ENCODE data around the genes DAB1 and TACSTD2.

GRCh38 chr1:55575927-55576522 is 360.9 kb upstream of the USP24 start:
- PRO-cap: no peak

DNA sequence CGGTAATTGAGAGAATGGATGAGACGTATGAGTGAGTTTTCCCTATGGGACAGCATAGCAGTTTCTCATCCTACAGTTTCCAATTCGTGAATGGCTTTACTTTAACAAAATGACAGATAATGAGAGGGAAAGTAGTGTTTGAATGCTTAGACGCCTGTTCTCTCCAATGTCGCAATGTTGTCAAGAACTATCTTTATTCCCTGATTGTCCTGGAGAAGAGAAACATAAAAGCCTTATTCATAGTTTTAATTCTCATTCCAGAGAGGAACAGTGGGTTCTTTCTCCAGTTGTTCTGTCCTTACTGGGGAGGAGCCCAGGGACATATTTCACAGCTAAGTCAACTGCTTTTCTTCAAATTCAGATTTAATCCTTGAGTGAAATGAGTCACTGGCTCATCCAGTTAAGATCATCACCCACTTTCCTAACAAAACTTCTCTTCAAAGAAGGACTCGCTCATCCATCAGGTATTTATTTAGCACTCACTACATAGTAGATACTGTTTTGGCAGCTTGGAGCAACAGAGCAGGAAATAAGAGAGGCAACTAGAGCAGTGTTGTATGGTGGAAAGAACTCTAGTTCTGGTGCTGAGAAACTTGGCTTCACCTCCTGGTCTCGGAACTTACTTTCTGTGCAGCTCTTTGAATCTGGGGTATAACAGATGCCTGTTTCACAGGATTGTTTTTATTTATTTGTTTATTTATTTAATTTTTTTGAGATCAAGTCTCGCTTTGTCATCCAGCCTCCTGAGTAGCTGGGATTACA is 365.7 kb upstream of the USP24 start:
- PRO-cap: no peak

DNA sequence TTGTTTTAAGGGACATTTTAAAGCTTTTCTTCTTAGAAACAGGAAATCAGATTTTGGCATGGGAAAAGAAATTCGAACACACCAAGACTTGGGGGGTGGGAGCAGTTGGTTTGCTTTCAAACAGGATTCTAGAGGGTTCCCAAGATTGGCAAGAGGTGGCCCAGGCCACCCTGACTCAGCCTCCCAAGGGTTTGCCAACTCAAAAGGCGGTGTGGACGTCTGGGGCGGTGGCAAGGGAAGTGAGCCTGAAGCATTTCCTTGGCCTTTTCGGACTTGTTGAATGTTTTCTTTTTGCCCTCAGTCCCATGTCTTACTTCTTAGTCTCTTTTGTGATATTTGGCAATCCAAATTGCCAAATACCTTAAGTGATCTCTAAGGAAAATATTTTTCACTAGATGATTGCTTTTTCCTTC is 374.4 kb upstream of the USP24 start:
- PRO-cap: no peak

DNA sequence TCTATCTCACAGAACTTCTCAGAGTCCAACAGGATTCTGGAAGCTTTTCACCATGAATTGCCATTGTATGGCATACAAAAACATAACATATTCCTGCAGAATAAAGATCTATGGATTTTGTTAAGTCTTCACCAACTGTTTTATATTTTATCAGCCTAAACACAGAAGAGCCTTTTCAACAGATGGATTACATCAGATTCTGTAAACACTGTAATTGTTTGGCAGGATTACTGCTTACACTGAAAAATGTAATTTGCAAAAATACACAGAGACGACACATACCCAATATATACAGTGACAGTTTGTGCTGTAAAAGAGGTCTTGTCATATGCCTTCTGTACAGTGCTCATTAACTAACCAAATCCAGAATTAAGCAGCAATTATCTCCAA is 618.2 kb upstream of the USP24 start:
- PRO-cap: no peak

GRCh38 chr1:56419553-56420246 is 159.7 kb downstream of the PLPP3 start:
- PRO-cap: no peak

- PRO-cap: bidirectional peak, plus-strand start at chr1:56457060, minus-strand start at chr1:56456962
These were observed 122.6 kb downstream of the PLPP3 start for GRCh38 chr1:56456588-56457330.

GRCh38 chr1:56483101-56483587 is 96.2 kb downstream of the PLPP3 start:
- PRO-cap: no peak

DNA sequence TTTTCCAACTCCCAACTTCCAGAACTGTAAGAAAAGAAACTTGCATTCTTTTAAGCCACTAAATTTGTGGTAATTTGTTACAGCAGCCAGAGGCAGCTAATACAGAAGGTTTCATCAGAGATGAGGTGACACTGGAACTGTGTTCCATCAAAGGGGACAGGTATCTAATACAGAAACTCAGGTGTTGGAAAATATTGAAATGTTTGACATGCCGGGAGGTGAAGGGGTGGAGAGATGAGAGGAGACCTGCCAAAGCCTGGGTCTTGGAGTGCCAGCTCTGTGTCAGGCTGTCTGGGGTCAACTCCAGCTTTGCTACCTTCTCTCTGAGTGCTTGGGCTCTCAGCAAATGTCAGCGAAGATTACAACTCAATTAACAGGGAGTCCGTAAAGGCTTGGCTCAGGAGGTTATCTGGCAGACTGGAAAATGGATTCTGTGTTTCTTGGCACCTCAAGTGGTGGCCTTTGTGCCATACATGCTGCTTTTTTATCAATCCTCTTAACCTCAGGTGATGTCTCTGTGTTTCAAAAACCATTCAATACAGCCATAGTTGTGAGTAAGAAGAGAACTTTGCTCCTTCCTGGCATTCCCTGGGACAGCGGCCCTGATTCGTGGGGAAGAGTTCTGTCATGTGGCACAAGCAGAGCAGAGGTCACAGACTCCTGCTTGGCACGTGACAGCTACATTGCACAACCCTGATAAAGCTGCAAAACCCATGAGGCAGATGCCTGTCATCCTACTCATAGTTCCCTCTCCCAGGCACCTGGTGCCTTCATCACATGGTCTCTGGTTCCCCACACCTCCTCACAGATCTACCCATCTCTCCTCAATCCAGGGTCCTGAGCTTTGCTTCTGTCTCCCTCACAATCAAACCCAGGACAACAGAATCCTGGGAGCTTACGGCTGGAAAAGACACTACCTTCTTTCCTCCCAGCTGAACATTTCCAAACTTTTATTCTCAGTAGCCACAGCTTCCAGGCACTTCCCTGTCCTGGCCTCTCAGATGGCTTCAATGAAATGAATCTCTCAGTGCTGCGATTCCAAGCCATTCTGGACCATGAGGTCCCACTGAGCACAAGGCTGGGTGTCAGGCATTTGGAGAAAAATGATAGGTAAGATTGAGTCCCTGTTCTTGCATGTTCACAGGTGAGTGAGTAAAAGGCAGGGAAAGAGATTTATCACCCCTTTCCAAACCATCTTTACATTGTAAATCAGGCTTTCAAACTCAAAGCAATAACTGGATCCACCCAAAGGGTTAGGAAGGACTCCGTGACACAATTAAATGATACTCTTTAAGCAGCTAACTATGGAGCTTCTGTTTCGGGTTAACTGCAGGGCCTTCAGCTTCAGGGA is 70.9 kb downstream of the PLPP3 start:
- PRO-cap: no peak

GRCh38 chr1:56519057-56519553 is 60.3 kb downstream of the PLPP3 start:
- PRO-cap: no peak

DNA sequence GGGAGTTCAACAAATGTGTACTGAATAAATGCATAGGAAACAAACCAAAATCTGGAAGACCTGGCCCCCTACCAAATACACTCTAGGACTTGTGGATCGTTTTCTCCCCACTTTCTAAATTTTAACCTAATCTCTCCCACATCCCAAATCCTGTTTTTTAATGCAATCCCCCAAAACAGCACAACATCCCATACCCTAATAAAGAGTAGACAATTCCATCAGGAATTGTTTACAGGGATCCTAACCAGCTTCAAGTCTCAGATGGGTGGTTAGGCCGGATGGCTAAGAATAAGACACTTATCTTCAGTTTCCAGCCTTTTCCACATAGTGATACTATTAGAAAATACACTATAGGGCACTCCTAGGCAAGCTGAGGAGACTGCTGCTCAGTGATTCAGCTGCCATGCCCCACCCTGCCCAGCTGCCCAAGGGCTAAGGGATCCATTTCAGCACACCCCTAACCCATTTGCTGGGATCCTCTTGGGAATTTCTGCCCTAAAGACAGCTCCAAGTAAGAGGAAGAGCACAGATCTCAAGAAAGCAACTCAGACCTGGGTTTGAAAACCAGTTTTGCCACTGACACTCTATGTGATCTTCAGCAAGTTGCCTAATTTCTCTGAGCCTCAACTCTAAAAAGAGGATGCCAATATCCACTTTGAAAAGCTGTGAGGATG is 31.9 kb downstream of the PLPP3 start:
- PRO-cap: no peak

- PRO-cap: bidirectional peak, plus-strand start at chr1:56578775, minus-strand start at chr1:56578483
These were observed 1.4 kb downstream of the PLPP3 start for GRCh38 chr1:56577758-56578517.

- PRO-cap: no peak
These were observed 606 bp upstream of the PRKAA2 start for GRCh38 chr1:56644496-56644920.

GRCh38 chr1:57423025-57423478 is 808 bp downstream of the DAB1 start:
- PRO-cap: no peak

DNA sequence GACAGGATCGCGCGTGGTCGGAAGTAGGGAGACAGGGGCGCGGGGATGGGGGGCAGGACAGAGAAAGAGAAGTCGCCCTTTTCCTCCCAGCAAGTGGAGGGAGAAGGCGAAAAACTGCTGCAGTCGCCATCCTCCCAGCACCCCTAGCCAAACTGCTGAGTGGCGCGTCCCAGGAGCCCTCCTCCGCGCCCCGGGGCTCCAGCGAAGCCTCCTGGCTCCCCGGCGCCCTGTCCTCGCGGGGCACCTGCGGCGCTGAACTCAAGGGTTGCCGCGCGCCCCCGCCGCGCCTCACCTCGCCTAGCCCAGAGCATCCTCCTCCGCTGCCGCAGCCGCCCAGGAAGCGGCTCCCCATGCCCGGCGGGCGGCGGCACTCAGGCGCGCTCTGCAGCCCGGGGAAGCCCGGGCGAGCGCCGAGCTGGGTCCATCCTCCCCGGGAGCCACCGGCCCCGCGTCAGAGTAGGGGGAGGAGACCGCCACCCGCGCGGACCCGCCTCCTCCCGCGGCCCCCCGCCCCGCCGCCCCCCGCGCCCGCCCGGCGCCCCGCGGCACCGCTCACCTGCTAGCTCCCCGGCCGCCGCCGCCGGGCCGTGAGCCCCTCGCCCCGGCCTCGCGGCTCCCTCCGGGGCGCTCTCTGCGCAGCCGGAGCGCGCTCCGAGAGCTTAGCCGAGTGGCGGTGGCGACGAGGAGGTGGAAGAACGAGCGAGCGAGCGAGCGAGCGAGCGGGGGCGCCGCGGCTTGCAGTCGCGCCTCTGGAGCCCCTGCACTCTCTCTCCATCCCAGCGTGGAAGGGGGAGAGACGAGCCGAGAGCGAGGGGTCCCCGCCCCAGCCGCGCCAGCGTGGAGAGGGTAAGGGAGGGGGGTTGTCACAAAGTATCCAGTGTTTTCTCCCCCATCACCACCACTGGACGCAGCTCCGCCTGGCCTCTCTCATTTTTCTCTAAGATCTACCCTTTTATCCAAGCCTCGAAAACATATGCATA is at the start of gene DAB1:
DAB1 (minus strand) TSS at position 423 of the 980 bp plus-strand sequence.
- PRO-cap: unidirectional peak, minus-strand start at position 409 of the sequence

- PRO-cap: no peak
These were observed 144.6 kb downstream of the OMA1 start for GRCh38 chr1:58401855-58402385.

- PRO-cap: bidirectional peak, plus-strand start at chr1:58545864, minus-strand start at chr1:58545723; unidirectional peak, plus-strand start at chr1:58546227; unidirectional peak, plus-strand start at chr1:58546287; unidirectional peak, plus-strand start at chr1:58546367; unidirectional peak, plus-strand start at chr1:58546413
These were observed 568 bp downstream of the OMA1 start for GRCh38 chr1:58545777-58546538.

GRCh38 chr1:58576843-58577725 is at the start of gene TACSTD2:
TSS of gene TACSTD2 (minus strand) at chr1:58577252.
- PRO-cap: no peak

DNA sequence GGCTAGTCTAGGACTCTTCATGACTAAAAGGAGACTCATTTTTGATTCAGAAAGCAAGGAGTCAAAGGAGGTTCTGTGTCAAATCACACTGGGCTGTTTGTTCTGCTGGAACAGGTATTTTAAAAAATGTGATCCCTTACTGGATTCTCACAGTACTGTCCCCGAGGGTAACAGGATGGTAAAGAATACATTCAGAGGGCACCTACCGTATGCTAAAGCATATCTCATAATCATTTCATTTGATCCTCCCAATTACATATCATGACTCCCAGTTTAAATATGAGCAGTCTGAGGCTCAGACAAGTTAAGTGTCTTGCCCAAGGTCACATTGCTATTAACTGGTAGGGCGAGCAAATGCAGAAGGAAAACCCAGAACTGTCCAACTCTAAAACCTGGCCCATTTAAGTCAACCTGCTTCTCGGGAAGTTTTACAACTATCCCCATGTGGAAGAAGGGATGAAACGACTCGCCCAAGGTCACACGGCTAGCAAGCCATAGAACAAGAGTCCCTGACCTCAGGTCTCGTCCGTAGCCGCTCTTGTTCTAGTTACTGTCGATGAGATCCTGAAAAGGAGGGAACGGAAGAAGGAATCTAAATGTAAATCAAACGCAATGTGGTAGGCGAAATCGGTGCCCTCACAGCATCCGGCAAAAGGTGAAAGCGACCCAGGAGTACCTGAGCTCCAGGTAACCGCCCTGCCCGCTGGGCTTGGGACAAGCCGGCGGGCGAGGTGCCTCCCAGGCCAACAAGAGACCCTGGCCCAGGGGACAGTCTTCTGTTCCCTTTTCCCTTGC is 556 bp downstream of the MYSM1 start:
- PRO-cap: no peak

- PRO-cap: no peak
These were observed 4.7 kb downstream of the JUN start for GRCh38 chr1:58779047-58779580.

DNA sequence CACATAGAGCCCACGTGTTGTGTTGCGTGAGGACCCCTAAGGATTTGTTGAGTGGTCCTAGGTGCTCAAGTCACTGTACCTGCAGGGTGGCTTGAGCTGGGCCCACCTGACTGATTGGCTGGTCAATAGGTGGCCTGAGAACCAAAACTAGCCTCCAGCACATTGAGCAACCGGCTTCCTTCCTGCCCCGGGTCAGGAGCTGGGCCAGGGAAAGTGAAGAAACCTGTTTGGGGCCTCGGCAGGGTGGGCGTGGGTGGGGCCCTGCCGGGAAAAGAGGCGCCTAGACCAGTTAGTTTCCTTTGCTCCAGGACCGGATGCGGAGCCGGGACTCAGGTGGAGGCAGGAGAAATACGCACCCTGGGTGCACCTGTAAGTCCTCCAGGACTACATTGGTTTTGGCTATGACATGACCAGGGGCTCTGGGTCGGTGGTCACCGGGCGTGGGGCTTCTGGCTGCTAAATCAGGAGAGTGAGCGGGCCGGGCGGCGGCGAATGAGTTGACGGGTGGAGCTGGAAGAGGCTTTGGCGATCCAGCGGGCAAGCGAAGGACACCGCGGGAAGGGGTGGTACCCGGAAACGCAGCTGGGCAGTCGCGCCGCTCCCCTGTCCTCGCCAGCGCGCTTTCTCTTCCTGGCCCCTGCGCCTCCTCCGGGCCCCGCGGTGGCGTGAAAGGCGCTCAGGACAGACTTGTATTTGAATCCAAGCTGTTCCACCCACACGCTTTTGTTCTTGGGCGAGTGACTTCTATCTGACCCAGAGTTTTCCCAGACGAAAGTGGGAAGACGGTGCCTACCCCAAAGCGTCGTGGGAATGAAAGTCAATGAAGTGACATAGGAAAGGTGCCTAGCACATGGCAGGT is 30.5 kb upstream of the JUN start:
- PRO-cap: no peak